ENCODE measurements around a stretch of chr7.

- PRO-cap = no peak
These were observed 28.7 kb downstream of the GIMAP8 start for GRCh38 chr7:150479045-150479535.

- PRO-cap = no peak
These were observed 7.2 kb upstream of the GIMAP7 start for GRCh38 chr7:150507496-150507816.

- PRO-cap = no peak
These were observed 3.5 kb downstream of the GIMAP7 start for GRCh38 chr7:150518239-150518538.

- PRO-cap = no peak
These were observed 17.0 kb downstream of the GIMAP5 start for GRCh38 chr7:150754222-150754692.

- PRO-cap = no peak
These were observed 19.8 kb downstream of the TMEM176B start for GRCh38 chr7:150780156-150780990.

DNA sequence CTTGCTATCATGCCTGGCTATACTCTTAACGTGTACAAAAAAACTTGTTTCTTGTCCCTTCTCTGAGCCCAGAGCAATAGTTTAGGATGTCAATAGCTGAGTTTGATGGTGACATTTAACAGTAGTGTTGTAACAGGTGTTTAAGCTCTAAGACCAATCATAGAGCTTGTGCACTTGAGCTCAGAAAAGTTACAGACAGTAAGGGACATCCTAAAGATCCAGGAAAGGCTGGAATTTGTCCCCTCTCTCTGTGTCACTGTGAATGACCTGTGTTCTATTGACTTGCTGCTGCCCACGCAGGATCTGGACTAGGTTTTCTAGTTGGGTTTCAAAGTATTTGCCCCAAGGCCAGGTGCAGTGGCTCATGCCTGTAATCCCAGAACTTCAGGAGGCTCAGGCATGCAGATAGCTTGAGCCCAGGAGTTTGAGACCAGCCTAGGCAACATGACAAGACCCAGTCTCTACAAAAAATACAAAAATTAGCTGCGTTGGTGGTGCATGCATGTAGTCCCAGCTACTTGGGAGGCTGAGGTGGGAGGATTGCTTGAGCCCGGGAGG is 17.1 kb downstream of the AOC1 start:
- PRO-cap = no peak

- PRO-cap = no peak
These were observed 17.2 kb downstream of the KCNH2 start for GRCh38 chr7:150960976-150961267.

DNA sequence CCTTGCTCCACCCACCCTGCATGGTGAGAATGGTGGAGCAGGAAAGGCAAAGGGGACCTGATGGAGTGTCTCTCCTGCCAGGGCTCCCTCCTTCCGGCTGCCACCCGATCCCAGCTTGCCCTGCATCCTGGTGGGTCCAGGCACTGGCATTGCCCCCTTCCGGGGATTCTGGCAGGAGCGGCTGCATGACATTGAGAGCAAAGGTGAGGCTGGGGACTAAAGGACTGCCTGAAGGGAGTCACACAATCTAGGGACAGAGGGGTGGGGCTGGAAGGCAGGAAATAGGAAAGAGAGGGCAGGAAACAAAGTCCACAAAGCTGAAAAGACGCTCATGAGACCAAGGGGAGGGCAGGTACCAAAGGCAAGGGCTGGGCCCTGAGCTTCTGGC is 12.0 kb downstream of the ATG9B start:
- PRO-cap = bidirectional peak, plus-strand start at position 332 of the sequence, minus-strand start at position 255 of the sequence

- PRO-cap = no peak
These were observed 10.8 kb downstream of the ATG9B start for GRCh38 chr7:151013425-151014040.

- PRO-cap = no peak
These were observed 5.9 kb downstream of the ATG9B start for GRCh38 chr7:151018085-151019074.

GRCh38 chr7:151026550-151027038 is 1.7 kb upstream of the ABCB8 start:
- PRO-cap = no peak

- PRO-cap = no peak
These were observed 1.1 kb upstream of the ABCB8 start for GRCh38 chr7:151027039-151027668.

- PRO-cap = no peak
These were observed 306 bp upstream of the ASIC3 start for GRCh38 chr7:151047974-151048475.

DNA sequence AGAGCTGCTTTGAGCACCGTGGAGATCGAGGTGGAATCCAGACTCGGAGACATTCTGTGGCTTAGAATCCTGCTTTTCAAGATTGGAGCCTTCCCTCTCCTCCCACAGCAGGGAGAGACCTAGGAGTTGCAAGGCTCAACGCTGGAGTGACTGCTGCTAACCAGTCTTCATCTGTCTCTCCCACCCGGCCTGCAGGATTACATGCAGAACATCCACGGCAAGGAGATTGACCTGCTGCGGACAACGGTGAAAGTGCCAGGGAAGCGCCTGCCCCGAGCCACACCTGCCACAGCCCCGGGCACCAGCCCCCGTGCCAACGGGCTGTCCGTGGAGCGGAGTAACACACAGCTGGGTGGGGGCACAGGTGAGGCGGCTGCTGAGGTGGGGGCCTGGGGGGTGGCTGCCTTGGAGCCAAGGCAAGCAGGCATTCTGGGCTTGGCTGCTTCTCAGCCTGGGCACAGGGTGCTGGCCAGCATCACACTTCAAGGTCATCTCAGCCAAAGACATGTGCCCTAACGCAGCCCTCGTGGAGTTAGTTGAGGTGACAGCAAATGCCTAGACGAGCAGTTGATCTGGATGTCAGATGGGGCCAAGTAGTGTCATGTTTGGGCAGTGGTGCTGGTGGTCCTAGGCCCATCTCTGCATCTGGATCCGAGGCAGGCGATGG is 33.2 kb downstream of the GBX1 start:
- PRO-cap = no peak

DNA sequence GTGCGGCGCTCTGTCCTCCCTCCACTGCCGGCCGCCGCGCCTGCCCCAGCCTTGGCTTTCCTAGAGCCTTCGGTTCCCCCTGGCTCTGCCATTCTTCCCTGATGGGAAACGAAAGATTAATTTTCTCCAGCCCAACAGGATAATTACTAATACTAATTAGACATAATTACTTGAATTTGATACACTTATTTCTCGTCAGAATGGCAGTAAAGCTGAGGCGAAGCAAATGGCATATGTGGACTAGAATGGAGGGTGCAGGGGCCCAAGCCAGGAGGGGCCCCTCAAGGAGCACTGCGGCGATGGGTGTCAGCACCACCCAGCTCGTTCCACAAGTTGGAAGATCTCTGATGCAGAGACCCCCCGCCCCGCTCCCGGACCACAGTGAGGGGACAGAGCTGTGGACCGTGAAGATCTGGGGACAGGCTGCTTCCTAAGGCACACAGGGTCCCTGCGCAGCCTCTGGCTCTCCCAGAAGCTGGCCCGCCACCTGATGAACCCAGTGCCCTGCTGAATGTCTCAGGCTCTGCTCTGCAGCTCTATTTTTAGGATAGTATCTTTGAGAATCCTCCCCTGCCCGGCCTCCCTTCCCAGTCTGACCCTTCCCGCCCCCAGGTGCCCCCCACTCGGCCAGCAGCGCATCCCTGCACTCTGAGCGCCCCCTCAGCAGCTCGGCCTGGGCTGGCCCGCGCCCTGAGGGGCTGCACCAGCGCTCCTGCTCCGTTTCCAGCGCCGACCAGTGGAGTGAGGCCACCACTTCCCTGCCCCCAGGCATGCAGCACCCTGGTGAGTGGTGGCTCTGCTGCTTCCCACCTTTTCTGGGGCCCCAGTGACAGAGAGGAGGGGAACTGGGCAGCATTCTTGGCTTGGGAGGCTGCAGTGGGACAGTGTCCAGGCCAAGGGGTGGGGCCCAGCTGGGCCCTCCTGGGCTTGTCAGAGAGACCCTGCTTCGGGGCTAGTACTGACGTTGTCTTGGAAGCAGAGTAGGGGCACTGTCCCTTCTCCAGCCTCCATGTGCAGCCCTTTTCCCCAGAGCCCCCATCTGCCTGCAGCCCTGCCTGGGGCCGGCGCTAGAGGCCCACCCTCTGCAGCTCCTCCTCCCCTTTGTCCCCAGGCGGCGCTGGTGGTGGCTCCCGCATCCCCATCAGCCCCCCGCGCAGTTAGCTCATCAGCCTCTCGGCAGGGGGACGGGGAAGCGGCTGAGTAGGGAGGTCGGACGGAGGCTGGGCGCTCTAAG is 29.5 kb downstream of the GBX1 start:
- PRO-cap = no peak

GRCh38 chr7:151141778-151142230 is 25.7 kb downstream of the GBX1 start:
- PRO-cap = no peak

DNA sequence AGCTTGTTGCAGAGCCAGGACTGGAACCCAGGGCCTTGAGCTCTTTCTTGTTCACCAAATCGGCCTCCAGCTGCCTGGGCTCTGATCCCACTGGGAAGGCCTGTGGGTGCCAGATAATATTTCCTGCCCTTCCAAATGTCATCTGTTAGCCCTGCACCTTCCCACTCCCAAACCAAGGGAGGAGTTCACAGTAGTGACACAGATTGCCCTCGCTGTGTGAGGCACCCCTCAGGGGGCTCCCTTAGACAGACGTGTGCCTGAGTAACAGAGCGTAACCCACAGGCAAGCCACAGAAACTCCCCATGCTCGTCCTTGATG is 973 bp upstream of the ASB10 start:
- PRO-cap = no peak

DNA sequence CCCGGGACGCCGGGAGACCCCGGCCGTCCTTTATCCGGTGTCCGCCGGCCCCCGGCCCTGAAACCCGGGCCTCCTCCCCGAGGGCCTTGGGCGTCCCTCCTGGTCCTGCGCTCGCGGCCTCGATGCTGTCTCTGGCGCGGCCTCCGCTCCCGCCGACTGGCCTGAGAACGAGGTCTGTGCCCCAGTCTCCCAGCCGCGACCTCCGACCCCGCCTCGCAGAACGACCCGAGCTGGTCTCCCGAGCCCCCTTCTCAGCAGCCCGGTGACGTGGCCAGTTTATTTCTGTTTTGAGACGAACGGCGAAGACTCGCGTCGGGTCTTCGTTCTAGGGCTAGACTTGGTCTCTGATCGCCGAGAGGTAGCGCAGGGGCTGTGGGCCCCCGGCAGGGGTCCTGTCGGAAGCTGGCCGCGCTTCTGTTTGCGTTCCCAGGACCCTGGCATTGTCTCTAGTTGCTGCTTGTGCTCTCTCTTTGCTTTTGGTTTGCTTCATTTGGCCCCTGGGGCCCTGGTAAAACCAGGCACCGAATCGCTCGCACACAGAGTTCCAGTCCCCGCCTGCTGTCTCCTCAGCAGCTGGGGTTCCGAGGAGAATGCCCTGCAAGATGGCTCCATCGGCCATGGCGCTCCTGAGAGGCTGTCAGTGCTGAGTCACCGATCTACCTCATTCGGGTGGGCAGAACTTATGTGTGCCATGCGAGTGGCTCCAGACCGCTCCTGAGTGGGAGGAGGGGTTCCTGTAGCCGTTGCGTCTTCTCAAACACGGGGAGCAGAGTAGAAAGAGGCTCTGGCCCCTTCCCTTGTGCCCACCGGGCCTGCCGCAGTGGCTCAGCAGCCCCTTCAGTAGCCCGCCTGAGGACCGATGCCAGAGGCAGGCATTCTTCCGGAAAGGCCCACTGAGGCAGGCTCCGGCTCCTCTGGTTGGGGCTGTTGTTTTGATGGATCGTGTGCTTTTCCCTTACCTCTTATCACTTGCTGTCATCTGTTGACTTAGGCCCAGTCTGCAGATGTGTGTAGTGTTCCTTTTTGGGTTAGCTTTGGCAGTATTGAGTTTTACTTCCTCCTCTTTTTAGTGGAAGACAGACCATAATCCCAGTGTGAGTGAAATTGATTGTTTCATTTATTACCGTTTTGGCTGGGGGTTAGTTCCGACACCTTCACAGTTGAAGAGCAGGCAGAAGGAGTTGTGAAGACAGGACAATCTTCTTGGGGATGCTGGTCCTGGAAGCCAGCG is 775 bp downstream of the CHPF2 start:
- PRO-cap = unidirectional peak, minus-strand start at position 592 of the sequence

GRCh38 chr7:151276746-151277773 is 28.6 kb upstream of the SMARCD3 start:
- PRO-cap = unidirectional peak, minus-strand start at chr7:151277132

GRCh38 chr7:151351054-151351668 is 9.5 kb downstream of the NUB1 start:
- PRO-cap = no peak

Data from ileum (tissue), 1 donor.